A172 (cell line): ENCODE measurements around the genes KLHL1 and KLF5.

GRCh38 chr13:69683797-69684417, 424.3 kb downstream of the KLHL1 start:
- RAMPAGE, long total RNA = no peak

GRCh38 chr13:70108062-70108767, at the start of gene KLHL1:
Gene KLHL1 (minus strand): TSS chr13:70108452.
- RAMPAGE, long total RNA = no peak

- RAMPAGE, long total RNA = no peak
Measured at GRCh38 chr13:71014792-71015808, 851.9 kb downstream of the DACH1 start.

GRCh38 chr13:72249926-72250447, 383.0 kb upstream of the DACH1 start:
- RAMPAGE, long total RNA = no peak

- RAMPAGE, long total RNA = no peak
Measured at GRCh38 chr13:72507311-72507720, 220.1 kb downstream of the MZT1 start.

- RAMPAGE, long total RNA = no peak
Measured at GRCh38 chr13:72777824-72778604, 3.7 kb downstream of the DIS3 start.

DNA sequence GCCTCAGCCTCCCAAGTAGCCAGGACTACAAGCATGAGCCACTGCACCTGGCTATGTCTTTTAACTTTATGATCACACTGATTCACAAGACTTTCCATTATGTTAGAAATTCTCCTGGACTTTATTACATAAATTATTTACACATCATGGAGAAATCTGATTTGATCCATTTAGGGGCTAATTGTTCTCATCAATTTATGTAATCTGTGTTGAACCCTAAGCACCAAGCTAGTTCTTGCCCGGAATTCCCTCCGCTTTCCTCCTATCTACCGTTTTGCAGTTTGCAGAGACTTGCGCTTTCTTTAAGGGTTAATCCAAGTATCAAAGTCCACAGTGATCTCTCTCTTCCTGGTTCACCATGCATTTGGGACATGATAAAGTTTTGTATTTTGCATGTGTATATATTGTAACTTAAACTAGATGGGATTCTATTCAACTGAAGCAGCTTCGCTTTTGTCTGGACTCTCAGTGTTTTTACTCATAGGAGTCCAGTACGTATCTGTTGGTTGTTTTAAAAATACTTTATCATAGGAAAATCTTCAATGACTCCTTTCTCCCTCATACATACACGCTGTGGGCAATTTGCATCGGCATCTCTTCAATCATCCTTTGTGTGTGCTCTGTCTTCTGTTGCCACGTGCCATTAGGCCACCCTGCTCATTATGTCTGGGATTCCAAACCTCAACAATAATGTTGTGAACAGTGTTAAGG, 13.7 kb upstream of the KLF5 start:
- RAMPAGE, long total RNA = no peak

DNA sequence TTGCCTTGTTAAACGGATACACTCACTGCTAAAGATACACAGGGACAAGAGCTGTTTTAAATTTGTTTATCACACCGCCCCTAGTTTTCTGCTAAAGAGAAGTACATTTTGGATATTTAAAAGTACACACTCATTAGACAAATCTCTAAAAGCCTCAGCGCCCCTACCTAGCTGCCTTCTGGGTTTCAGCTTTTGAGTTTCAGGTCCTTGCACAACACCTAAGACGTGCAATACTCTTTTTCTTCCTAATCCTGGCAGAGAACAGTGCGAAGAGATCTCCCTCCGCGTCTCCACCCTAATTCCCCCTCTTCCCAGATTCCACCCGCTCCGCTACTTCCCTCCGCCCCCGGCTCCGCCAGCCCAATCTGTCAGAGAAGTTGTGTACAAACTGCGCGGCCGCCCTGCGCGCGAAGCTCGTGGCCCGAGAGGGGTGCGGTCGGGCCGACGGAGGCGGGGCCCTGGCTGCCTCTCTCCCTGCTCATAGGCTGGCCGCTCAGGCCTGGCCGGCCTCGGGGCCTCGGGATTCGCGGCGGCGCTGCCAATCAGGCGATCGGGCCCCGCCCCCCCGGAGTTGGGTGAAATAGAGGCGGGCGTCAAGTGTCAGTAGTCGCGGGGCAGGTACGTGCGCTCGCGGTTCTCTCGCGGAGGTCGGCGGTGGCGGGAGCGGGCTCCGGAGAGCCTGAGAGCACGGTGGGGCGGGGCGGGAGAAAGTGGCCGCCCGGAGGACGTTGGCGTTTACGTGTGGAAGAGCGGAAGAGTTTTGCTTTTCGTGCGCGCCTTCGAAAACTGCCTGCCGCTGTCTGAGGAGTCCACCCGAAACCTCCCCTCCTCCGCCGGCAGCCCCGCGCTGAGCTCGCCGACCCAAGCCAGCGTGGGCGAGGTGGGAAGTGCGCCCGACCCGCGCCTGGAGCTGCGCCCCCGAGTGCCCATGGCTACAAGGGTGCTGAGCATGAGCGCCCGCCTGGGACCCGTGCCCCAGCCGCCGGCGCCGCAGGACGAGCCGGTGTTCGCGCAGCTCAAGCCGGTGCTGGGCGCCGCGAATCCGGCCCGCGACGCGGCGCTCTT, at the start of gene KLF5:
TSS of gene KLF5 (plus strand) at position 606 of the 1,065 bp plus-strand sequence.
- RAMPAGE, long total RNA = no peak

DNA sequence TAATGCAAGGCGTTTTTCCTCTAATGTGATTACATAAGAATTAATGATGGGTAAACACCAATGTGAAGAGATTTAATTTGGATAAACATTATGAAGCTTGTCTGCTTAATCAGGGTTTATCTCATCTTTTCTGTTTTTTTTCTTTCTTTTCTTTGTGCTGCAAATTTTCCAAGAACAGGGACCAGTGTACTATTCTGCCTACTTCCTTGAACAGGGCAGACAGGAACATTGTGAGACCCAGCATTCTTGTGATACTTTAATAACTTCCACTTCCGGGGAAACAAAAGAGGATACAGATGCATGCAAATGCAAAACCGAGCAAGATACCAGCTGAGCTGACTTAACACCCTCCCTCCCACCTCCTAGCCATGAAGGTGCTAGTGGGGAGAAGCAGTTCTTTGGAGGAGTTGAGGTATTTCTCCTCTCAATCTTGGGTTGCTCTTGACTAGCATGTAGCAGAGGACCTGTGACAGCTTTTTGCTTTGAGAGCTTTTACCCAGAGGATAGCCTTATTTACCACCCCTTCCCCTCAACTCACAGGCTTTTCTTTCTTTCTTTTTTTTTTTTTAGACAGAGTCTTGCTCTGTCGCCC, 111.1 kb downstream of the KLF5 start:
- RAMPAGE, long total RNA = no peak

DNA sequence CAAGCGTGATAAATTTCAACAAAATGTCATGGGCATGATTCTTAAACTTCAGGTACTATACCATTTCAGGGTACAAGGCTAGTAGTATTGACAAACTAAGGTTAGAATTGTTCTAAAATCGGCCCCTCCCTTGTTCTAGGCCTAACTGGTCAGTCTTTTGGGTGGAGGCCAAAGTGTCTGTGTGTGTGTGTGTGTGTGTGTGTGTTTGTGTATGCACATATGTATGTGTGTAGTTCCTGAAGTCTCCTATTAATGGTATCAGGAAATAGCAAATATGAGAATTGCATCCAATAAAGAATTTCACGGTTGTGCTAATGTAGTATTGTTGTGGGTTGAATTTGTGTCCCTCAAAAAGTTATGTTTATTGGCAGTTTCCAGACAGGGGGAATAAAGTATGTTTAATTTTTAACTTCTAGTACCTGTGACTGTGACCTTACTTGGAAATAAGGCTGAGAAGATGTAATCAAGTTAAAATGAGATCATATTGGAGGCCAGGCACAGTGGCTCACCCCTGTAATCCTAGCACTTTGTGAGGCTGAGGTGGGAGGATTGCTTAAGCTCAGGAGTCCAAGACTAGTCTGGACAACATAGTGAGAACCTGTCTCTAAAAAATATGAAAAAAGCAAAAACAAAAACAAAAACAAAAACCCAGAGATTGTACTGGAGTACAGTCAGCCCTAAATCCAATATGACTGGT, 119.3 kb downstream of the KLF5 start:
- RAMPAGE, long total RNA = no peak

- RAMPAGE, long total RNA = no peak
Measured at GRCh38 chr13:73235280-73235606, 176.4 kb downstream of the KLF5 start.

GRCh38 chr13:73248581-73249205, 189.9 kb downstream of the KLF5 start:
- RAMPAGE, long total RNA = no peak

DNA sequence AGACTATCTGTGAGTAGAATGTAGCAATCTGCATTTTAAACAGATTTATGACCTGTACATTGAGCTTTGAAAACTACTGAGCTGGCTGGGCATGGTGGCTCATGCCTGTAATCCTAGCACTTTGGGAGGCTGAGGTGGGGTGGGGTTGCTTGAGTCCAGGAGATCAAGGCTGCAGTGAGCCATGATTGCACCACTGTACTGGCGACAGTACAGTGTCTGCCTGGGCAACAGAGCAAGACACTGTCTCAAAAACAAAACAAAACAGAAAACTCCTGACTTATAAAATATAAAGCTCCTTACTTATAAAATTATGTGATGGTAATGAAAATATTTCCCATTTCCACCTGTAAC, 235.3 kb downstream of the KLF5 start:
- RAMPAGE, long total RNA = no peak

DNA sequence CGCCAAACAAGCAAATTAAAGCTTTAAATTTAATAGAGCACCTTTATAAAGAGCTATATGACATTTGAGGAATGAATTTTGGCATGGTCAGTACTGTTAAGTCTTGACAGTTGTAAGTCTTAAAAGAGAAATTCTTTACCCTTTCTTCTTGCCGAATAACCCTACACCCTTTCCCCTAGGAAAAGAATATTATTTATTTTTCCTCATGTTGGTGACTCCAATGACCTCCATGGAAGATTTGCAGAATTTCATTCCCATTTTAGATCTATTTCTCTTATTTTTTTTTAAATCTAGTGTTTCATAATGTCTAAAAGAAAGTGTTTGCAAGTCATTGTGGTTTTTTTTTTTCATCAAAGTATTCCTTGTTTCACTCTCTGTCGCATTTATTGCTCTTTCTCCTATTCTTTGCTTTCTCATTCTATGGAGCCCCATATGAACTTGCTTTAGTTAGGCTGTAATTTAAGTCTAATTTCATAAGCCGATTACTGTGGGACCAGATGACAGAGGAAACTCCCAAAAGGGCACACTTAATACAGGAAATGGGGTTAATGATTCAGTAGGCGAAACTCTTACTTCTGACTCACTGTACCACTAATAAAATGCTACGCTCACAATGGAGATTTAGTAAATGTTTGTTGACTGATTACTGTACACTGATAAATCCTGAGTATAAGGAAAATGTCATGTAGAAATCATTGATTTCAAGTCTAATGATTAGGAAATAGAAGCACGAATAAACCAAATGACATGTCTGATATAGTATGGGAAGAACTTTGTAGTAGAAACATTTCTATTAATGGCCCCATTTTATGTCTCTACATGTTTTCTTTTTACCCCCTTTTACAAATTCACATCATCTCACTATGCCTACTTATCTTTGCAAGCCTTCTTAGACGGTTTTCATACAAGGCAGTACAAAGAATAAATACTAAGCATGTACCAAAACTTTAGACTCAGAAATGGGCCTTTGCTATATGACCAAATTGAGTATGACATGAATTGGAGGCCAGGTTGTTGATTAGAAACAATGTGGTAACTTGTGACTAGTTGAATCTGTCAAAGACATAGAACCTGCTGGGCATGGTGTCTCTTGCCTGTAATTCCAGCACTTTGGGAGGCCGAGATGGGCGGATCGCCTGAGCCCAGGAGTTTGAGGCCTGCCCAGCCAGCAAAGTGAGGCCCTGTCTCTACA, 276.4 kb downstream of the KLF5 start:
- RAMPAGE, long total RNA = no peak

GRCh38 chr13:73427984-73428623, 369.3 kb downstream of the KLF5 start:
- RAMPAGE, long total RNA = no peak

- RAMPAGE, long total RNA = no peak
Measured at GRCh38 chr13:73702069-73703144, 643.6 kb downstream of the KLF5 start.

DNA sequence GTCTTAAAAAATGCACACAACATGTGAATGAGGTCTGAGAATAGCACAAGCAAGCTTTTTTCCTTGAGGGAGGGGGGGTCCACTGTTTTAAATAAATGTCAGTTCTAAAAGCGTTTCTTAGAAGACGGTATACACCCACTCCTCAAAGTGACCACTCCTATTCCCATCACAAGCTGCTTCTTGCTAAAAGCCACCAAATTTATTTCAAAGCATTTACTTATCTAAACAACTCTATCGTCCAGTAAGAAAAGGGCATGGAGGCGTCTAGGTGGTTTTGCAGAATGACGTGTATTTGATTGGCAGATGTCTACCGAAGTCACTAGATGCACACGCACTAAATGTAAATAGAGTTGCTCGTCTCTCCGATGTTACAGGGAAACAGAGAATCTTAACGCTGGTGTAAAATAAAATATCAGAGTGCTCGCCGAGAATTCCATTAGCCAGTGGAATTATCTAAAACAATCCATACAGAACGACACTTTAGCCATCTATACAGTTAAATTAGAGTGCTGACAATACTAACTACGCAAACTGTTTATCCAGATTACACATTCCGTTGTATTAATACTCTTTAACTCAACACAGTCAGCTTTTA, 1073.4 kb downstream of the KLF5 start:
- RAMPAGE, long total RNA = no peak

DNA sequence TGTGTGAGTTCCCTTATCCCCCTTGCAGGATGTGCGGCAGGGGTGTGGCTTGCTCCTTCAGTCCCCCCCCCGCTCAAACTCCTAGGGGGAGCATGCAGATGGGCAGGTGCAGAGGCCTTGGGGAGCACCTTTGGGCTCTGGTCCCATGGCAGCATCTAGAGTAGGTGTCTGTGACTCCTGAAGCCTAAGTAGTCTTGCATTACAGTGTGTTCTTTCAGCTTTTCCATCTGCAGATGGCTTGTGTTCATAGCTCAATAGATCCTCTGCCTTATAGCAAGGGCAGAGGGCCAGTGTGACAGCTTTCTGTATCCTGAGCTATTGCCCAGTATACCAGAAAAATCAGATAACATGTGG, 575.6 kb downstream of the TBC1D4 start:
- RAMPAGE, long total RNA = no peak

GRCh38 chr13:75303317-75303833, 178.6 kb downstream of the TBC1D4 start:
- RAMPAGE, long total RNA = no peak

DNA sequence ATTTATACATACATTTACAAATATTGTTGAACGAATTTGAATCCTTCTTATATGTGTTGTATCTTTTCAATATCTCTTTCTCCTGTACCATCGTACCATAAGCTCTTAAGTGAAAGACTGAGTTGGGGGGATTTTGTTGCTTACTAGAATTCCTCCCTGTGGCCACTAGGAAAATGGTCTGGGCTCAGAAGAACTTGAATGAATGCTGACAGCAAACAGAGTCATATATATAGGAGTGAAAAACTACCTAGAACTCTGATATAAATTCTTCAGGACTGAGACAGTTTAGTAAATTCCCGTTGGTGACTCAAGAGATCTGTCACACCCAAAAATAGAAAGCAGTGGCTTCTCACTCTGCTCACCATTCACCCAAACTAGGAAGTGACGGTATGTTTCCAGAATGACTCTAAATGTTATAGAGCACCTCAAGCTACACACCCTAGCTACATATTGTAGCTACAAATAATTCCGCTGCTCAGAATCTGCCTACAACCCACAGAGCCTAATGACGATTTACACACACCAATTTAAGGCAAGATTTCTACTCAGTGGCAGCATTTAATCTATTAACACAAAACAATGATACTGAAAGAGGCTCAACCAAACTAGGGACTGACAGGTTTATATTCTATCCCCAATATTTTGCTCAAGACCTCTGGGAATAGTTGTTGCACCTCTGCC, 116.2 kb downstream of the TBC1D4 start:
- RAMPAGE, long total RNA = no peak